ENCODE measurements around a stretch of chr20.

- RRBS = no CpG with 5 or more reads among the region's 27 CpGs
These were observed 87.2 kb downstream of the KCNB1 start for GRCh38 chr20:49395094-49395850.

DNA sequence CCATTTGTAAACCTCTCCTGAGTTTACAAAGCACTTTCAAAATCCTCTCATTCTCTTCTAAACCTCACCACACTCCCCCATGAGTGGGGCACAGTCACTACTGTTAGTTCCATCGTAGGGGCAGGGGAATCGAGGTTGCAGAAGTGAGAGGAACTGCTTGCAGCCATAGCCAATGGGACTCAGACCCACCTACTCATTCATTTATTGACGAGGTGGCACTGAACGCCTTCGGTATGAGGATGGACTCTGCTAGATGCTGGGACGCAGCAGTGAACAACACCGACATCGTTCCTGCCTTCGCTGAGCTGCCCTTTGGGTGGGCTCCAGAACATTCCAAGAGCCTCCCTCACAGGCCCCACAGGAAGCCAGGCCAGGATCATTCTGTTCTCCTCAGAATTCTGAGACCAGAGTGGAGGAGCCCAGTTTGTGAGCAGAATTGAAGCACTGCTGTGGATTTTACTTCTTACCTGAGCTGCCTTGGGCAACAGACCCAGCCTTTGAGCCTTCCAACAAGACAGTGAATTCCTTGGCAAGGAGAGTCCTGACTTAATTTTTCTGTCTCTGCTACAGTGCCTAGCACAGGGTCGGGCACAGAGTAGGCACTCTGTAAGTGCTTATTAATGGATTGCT lies 82.1 kb downstream of the KCNB1 start:
- RRBS = no CpG with 5 or more reads among the region's 10 CpGs

DNA sequence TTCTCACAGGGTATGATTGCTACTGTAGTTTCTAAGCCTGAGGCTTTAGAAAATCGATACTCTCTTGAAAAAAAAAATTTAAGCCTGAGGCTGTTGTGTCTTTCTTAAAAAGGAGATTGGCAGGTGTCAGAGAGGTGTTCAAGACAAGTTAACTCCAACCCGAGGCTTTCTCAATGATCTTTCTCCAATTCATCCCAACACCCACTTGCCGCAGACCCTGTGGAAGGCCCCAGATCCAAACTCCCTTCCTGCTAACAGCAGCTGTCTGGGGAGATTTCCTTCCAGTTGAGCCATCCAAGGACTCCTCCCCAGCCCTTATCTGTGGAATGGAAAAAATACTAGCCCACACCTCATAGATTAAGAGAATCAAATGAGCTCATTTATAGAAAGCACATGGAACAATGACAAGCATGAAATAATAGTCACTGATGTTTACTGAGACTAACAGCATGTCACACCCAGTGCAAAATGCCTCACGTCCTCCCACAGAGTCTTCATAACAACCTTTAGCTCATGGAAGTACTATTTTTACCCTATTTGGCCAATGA lies 23.2 kb upstream of the PTGIS start:
- RRBS = no CpG with 5 or more reads among the region's 4 CpGs

DNA sequence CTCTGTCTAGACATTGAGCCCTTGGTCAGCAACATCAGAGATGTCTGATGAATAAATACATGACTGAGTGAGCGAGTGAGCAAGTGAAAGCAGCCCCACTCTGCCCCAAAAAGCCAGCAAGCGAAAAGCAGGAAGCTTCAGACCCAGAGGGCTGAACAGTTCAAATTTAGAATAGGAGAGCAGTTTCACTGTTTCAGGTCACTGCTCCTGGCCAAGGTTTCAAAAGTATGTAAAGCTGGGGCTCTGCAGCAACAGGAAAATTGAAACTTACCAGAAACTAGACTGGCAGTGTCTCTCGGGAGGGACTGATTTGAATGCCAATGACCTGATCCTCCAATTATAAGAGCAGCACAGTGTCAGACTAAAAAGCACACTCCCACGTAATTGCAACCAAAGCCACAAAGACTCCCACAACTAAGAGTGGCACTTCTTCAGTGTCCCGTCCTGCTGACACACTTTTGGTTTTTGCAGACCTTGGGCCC lies 52.4 kb upstream of the PTGIS start:
- RRBS = no CpG with 5 or more reads among the region's 5 CpGs

- RRBS = no CpG with 5 or more reads among the region's 8 CpGs
These were observed 39.2 kb downstream of the B4GALT5 start for GRCh38 chr20:49674281-49675118.

DNA sequence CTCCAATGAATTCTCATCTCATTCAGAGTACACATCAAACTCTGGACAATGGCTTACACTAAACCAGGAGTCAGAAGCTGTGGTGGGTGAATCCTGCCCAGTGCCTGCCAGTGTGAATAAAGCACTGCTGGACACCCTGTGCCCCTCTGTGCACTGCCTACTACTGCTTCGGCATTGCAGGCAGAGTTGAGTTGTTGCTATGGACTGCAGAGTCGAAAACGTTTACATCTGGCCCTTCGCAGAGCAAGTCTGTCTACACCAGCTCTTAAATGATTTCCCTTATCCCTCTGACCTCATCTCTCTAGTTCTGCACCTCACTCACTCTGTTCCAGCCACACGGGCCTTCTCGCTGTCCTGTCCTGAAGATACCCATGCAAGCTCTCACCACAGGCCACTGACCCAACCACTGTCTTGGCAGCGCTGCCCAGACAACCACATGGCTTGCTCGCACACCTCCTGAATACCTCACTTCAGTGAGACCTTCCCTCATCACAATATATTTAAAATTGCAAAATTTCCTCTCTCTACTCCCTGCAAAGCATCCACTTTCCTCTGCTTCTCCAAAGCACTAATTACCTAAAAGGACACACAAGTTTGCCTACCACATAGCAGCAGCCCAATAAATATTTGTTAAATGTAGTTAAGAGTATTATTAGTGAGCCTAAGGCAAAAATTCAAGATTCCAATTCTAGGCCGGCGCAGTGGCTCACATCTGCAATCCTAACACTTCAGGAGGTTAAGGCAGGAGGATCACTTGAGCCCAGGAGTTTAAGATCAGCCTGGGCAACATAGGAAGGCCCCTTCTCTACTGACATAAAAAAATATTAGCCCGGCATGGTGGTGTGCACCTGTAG lies 31.3 kb downstream of the B4GALT5 start:
- RRBS = no CpG with 5 or more reads among the region's 11 CpGs

DNA sequence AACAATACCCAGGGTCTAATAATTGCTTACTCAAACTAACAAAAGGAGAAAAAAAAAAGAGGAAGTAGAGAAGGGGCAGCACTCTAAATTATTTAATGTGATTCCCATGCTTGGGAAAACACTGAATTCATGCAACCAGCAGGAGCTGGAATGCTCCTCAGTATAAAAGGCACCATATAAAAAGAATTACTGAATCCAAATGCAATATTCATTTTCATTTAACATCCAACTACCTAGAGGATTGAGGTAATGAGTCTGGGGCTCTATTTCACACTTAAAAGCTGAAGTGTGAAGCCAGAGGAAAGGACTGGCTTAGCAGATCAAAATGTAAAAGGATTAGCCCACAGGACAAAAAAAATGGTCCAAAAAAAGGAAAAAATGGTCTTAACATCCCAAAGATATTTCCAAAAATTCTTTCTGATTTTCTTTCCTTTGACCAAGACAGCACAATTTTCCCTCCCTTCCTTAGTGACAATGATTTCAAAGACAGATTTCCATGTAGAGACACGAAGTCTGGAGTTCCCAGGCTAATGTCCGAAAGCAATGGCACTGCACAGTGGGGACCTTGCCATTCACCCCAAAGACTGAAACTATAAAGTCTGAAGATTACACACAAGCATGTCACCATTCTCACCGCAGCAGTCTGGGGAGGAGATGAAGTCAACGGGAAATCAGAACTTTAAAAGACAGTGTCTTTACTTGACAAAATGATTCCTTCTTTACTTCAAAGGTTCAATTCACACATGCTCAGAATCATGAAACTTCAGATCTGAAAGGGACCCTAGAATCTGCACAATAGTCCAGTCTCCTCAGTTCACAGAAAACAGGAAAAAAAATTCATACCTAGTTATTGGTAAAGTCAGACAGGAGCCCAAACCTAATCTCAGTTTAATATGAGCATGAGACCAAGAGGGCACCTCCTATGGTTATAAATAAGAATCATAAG lies 8.5 kb downstream of the B4GALT5 start:
- RRBS = no CpG with 5 or more reads among the region's 4 CpGs

DNA sequence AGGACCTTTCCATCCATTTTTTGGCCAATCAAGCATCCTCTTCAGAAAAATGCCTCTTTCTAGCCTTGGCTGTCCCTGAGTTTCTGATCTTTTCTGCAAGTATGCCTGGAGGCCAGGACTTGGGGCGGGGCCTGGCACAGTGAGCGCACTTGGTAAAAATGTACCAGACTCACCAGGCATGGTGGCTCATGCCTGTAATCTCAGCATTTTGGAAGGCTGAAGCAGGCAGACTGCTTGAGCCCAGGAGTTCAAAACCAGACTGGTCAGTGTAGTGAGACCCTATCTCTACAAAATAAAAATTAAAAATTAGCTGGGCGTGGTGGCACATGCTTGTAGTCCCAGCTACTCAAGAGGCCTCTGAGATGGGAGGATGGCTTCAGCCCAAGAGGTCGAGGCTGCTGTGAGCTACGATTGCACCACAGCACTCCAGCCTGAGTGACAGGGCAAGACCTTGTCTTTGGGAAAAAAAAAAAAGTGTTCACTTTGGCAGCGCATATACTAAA lies 18.2 kb upstream of the SLC9A8 start:
- RRBS = no CpG with 5 or more reads among the region's 6 CpGs

DNA sequence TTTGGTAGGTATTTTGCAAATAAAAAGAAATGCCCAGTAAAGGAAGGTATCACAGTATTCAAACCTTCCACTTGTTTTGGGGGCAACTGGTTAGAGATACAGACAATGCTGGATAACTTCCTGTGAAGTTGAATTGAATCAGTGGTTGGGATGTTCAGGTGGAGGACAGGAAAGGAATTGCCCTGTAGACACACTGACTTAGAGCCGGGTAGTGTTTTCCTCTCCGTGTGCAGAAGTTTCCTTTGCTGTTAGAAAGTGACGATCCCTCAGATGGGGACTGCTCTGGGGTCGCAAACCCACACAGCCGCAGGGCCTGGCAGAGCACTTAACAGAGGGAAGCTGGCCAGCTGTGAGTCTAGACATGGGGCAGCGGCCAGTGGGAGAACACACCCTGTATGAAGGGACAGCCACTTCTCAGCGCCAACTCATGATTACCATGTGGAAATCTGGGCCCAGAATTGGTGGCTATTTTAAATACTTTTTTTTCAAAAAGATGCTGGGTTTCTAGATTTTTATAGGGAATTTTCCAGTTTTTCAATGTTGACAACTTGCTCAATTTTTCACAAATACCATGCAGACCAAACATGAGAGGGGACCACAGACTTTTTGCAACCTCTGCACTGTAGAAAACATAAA lies 39.3 kb downstream of the SLC9A8 start:
- RRBS = no CpG with 5 or more reads among the region's 7 CpGs

- RRBS = no CpG with 5 or more reads among the region's 3 CpGs
These were observed 13.5 kb upstream of the SNAI1 start for GRCh38 chr20:49969285-49969683.

- RRBS = 1% methylated on average over 4 of the region's 34 CpGs
These were observed 3.7 kb upstream of the SNAI1 start for GRCh38 chr20:49978801-49979677.

GRCh38 chr20:49987660-49988451 lies 5.1 kb downstream of the SNAI1 start:
- RRBS = no CpG with 5 or more reads among the region's 20 CpGs

DNA sequence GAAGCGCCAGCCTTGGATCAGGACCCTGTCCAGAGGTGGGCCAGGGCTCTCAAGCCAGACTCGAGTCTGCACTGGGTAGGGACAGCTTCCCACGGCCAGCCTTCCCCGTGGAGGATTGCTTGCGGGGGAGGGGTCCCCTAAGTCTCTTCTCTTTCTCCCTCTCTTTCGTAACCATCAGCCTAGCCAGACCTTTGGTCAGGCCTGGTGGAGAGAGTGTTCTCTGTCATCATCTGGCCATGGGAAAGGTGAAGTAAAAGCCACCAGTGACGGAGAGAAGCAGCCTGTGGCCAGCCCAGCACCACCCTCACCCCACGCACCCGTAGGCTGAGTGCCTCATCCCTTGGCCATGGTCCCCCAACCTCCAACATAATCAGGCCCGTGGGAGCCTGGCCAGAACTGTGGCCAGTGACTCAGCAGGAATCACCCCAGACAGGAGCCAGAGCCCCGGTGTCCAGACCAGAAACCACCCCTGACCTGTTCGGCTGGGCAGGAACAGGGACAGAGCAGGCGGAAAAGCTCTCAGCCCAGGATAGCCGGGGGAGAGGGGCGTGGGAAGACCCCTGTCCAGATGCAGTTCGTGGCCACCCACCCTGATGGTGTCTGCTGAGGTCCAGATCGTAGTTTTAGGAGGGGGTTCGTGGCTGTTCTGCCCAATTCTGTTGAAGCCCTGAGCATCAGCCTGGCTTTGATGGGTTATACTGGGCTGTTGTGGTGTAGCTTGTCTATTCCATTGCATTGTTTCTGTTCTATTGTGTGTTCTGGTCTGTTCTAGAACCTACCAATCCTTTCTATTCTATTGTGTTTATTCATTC lies 47.2 kb downstream of the SNAI1 start:
- RRBS = 42% methylated on average over 4 of the region's 18 CpGs

DNA sequence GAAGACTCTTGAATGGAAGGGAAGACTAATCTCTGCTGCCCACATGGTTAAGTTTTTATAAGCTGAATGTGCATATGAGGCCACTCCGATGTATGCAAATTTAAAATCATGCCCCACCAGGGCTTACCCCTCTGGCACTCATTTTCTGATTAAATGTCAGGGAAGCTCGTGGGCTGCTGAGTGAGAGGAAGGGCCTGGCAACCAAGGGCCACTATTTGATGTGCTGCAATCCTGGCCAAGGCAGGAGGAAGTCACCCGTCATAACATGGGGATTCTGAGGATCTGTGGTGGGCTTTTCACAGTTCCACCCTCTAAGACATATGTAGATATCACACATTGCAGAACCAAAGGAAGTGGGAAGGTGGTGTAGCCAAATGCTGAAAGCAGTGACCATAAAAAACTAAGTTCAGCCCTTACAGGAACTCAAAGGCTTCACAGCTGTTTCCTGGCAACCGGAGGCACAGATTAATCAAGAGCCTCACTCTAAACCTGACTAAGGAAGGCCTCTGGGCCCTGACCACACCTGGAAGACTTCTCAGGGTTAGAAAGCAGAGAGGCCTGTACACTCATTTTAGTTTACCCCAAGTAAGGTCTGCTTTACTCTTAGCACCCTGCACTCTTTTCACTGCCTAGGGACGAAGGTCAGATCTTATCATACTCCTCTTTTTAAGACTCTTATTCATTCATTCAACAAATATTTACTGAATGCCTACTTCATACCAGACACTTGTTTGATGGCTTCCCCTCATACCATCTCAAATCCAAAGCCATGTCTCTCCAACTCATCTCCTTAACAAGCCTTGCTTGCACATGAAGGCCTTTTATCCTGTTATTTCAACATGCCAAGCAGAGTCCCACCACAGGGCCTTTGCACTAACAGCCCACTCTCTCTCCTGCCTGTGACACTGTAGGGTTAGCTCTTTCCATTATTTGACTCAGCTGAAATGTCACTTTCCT lies 2.7 kb downstream of the UBE2V1 start:
- RRBS = no CpG with 5 or more reads among the region's 5 CpGs

DNA sequence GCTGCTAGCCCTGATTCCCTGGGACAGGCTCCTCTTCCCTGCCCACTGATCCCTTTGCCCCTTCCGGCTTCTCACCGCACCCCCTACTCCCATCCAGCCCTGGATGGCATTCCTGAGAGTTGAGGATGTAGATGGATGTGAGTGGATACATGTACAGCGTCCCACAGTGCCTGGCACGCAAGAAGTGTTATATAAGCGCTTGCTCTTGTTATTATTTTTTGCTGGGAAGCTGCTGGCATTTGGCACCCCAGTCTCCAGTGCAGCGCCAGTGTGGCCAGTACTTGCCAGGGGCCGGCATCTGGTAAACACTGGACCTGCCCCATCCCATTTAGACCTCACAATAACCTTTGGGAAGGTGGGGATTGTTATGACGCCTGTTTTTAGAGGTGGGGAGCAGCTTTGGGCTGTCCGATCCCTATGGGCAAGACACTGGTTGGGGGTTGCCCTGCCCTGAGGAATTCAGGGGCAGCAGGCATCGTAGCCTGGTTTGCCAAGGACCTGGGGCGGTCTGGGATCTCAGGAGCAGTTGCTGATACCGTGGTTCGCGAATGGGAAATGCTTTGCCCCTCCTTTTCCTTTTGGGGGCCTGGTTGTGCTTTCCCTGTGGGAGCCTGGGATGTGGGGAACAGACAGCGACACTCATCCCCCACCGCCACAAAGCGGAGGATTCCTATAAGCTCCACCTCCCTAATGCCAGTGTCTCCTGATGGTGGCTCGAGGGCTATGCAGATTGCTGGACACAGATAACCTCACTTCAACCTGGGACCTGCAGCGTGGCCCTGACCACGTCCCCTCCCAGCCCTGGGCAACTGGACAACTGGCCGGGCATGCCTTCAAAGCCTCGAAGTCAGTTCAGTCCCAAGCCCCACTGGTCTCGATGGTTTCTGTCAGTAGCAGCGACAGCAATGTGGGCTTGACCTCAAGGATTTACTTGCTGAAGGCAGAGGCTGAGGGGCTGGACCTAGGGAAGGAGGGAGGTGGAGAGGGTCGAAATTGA lies 3.1 kb downstream of the CEBPB start:
- RRBS = no CpG with 5 or more reads among the region's 25 CpGs

DNA sequence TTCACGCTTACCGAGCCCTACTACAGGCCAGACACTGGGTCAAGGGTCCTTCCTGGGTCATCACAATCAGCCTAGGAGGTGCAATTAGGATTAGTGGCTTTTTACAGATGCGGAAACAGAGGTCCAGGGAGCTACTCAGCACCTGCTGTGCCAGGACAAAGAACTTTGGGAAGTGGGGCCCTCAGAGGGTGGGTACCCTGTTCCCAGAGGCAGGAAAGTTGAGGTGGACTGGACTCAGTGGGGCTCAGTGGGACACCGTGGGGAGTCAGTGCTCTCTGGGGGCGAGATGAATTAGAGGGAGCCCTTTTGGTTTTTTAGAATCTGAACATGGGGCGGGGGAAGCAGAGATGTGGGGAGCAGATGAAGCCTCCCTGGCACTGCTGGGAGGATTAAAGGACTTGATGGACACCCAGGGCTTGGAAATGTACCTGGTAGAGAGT lies 77.3 kb downstream of the CEBPB start:
- RRBS = no CpG with 5 or more reads among the region's 6 CpGs

DNA sequence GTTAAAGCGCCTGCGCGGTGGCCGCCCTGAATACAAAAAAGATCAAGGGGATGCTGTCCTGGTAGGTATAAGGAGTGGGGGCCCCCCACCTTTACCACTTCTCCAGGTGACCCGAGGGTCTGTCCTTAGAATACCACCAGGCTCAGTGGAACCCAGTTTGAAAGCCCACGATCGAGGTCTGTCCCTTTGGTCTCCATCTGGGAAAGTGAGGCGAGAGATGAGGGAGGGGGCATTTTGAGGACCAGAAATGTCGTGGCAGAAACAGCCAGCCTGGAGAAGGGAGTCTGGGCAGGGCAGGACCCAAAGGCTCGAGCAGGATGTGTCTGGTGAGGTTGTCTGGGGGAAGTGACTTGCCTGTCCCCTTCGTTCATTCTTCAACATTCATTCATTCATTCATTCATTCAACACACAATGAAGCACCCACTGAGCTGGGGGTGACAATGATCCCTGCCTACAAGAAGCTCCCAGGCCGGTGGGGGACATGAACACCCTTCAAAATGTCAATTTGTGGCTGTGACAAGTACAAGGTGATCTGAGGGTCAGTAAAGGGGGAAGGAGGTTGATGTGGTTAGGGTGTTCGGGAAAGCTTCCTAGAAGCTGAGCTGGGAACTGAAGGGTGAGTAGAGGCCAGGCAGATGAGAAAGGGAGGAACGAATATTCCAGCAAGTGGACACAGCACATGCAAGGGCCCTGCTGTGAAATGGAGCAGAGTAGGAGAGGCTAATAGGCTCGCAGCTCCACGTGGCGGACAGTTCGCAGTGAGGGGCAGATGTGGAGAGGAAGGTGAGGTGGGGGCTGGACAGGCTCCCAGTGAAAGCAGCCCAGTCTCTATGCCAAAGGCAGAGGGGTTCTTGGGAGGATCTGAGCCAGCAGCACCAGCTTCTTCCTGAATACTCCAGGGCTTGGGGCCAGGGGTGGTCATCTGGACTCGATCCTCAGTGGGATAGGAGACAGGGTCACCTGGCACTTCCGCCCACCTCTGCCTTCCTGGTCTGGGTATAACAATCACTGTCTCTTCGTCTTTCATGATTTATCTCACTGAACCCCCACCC lies 80.7 kb downstream of the CEBPB start:
- RRBS = no CpG with 5 or more reads among the region's 21 CpGs

- RRBS = no CpG with 5 or more reads among the region's 5 CpGs
These were observed 113.3 kb downstream of the CEBPB start for GRCh38 chr20:50303898-50304408.

DNA sequence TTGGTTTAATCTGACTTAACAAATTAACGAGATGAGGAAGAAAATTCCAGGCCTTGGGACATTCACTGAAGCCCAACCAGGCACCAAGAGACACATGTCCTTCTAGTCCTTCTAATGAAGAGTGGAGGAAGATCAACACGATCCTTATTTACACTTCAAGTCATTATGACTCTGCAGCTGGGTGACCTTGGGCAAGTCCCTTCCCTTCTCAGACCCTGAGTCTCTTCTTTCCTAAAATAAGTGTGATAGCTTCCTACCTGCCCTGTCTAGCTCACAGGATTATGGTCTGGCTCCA lies 117.6 kb downstream of the CEBPB start:
- RRBS = no CpG with 5 or more reads among the region's 2 CpGs

GRCh38 chr20:50460526-50461304 lies 49.5 kb upstream of the PTPN1 start:
- RRBS = no CpG with 5 or more reads among the region's 14 CpGs

All from PFSK-1 (cell line).